Measurements from ENCODE around the gene ASB1.

GRCh38 chr2:237715522-237716159 is 82.9 kb upstream of the RBM44 start:
- PRO-cap, result unidirectional peak, minus-strand start at chr2:237715707; unidirectional peak, minus-strand start at chr2:237715729

- PRO-cap, result no peak
These were observed 76.9 kb upstream of the RBM44 start for GRCh38 chr2:237721532-237722133.

DNA sequence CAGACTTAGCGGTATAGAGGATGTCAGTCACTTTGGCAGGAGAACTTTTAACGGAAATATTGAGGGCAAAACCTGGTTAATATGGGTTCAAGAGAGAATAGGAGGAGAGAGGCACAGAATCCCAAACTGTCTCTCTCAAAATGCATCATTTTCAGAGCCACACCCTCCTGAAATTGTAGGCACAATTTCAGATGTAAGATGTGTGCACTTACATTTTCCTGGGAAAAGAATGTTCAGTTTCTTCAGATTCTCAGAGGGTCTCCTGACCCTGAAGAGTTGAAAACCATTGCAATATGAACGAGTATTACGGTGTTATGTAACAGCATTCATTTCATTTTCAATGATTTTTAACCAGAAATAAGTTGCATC is 76.5 kb upstream of the RBM44 start:
- PRO-cap, result no peak

GRCh38 chr2:237742466-237743056 is 56.0 kb upstream of the RBM44 start:
- PRO-cap, result bidirectional peak, plus-strand start at chr2:237742926, minus-strand start at chr2:237742722

DNA sequence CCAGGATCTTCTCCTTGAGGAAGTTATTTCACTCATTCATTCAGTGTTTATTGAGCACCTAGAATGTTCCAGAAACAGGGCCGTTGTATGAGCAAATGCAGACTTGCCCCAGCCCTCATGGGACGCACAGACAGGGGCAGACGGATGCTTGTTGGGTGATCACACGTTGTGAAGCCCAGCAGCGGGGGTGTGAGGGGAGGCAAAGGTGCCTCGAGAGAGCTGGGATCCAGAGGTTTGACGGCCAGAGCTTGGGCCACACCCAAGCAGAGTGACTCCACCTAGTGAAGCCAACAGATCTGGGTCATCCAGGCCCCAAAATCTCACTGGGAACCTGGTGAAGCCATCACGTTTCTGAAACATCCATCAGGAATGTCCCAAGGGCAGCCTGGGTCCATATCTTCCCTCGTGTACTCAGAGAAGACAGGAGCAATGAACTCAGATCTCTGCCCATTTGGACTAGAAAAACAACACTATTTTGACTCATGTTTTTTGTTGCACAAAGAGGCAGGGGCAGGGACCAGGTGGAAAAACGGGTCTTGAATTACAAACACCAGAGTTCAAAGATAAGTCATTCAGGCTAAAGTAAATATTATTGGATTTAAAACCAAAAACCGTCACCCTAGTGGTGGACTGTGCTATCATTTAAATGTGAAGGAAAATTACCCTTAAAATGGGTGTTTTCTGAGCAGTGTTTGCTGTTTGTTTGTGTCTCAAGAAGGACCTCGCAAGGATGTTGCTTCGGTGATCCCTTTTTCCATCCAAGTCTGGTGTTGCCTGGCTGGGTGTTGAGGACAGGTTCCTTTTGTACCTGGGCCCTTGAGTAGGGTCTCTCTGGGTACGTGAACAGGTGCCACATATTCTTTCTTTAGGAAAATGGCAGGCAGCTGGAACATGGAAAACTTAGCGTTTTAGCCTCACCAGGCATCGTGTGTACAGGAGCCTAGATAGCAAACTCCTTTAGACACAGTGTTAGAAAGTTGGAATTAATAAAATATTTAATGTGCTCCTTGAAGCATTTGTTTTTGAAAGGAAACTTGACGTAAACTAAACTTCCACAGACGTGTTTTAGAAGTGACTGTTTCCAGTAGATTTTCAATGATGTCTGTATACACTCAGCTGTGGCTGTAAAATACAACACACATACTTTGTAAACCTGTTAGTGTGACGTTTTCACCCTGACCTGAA is 54.6 kb upstream of the RBM44 start:
- PRO-cap, result no peak

- PRO-cap, result no peak
These were observed 9.3 kb downstream of the RAMP1 start for GRCh38 chr2:237868592-237869171.

GRCh38 chr2:238126973-238127655 is 11.4 kb upstream of the KLHL30 start:
- PRO-cap, result no peak

GRCh38 chr2:238143519-238143932 is 5.1 kb downstream of the KLHL30 start:
- PRO-cap, result no peak

DNA sequence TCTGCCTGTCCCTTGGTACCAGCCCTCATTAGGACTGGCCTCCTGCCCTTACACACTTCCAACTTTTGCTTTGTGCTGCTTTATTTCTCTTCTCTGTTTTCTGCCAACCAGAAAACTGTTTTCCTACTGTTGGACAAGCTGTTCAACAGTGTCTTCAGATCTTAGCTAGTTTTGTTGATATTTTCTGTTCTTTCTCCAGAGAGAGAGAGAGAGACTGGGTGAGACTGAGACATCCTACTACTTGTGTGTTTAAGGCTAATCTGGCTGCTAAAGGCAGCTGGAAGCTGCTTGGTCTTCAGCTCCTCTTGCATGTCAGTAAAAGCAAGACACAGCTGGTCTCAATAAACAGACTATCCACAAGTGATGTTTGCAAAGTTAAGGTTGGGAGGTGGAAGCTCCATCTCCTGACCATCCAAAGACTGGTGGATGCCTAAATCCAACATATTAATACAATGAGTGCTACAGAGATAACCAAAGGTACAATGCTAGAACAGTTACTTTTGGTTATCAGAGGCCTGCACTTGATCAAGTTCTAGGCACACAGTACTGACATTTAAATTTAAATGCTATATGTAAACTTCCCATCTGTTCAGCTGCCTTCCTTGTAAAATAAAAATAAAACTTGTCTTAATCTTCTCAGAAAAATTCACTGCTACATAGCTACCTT is 17.8 kb downstream of the ERFE start:
- PRO-cap, result no peak

- PRO-cap, result unidirectional peak, minus-strand start at chr2:238231620
These were observed 8.4 kb downstream of the HES6 start for GRCh38 chr2:238231419-238231914.

- PRO-cap, result no peak
These were observed 8.2 kb upstream of the HES6 start for GRCh38 chr2:238247925-238248567.

- PRO-cap, result no peak
These were observed 6.4 kb downstream of the PER2 start for GRCh38 chr2:238281976-238282380.

DNA sequence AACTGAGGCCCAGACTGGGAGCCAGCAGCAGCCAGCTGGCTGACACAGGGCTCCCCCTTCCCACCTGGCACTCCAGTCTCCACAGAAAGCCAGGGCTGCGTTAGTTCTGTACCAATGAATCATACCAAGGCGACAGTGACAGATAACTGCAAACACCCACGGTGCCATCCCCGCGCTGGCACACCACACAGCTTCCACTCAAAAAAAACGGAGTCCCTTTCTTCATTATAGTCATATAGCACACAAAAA is 1.4 kb downstream of the PER2 start:
- PRO-cap, result bidirectional peak, plus-strand start at position 151 of the sequence, minus-strand start at position 120 of the sequence

- PRO-cap, result no peak
These were observed 6.9 kb upstream of the PER2 start for GRCh38 chr2:238295133-238295829.

GRCh38 chr2:238426449-238427198 is at the start of gene ASB1:
TSS of gene ASB1 (plus strand) at chr2:238426927.
- PRO-cap, result bidirectional peak, plus-strand start at chr2:238426927, minus-strand start at chr2:238426666

DNA sequence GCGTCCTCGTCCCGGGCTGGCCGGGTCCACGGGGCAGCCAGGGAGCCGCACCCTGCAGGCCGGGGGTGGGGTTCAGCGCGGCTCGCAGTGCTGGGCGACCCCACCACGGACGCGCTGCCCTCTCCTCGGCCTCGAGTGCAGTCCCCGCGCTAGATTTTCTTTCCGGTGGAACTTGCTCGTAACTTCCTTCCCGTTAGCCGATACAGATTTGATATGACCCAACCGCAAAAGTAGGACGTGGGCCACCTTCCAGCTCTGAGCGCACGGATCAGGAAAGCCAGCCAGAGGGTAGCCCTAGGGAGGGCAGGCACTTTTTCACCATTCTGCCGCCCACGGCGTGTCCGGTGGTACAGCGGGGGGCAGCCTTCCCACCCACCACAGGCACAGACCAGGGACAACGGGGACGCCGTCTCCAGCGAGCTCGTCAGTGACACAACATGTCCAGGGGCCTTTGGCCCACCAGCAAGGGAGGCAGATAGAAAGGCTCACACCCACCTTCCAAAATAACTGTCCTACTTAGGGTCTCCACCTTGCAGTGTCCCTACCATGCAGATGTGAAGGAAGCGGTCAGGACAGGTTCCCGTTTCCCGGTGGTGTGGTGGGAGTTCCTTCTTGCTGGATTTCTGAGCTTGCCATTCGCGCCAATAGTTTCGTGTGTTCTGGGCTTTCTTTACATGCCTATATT is 614 bp downstream of the ASB1 start:
- PRO-cap, result bidirectional peak, plus-strand start at position 280 of the sequence, minus-strand start at position 158 of the sequence

GRCh38 chr2:238454424-238454853 is 27.7 kb downstream of the ASB1 start:
- PRO-cap, result no peak

- PRO-cap, result no peak
These were observed 142.8 kb downstream of the ASB1 start for GRCh38 chr2:238569437-238570114.

DNA sequence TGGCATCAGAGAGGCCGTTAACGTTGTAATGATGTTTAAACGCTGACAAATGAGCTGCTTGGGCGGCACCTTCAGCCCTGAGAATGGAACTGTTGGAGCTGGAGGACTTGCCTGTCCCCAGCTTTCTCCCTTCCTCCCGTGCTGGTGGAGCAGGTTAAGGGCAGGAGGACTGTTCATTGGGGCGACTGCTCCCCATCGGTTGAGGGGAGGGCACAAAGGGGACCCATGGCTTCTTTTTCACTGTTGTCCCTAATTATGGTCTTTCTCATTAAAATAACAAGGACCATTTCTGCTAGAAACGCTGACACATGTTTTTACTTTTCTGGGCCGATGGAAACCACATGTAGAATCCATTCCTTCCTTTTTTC is 169.9 kb downstream of the ASB1 start:
- PRO-cap, result no peak

DNA sequence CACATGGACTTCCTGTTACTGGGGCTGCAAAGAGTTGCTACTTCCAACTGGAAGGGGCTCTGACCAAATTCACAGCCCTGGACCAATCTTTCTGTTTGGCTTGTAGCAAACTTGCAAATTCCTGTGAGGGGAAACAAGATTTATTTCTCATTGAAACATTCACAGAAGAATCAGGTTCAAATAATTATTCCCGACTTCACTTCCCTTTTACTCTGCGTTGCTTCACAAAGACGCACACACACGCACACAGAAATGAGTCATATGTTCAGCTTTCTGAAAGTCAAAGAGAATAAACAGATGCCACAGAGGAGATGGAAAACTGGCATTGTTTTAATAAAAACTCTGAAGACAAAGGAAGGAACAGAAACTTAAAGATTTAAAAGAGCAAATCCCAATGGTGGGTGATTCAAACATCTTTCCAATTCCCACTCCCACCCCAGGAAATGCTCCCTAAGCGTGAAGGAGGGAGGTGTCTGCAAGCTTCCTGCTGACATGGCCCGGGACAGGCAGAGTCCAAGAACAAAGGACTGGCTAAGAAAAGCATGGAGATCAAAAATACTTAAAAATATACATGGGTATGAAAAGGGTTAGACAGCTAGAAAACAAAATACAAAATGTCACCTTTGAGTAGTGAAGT is 203.2 kb upstream of the TWIST2 start:
- PRO-cap, result no peak